ENCODE results near the gene PNLDC1.

GRCh38 chr6:158764163-158765126 is 54.7 kb downstream of the EZR start:
- RRBS = no CpG with 5 or more reads among the region's 18 CpGs

DNA sequence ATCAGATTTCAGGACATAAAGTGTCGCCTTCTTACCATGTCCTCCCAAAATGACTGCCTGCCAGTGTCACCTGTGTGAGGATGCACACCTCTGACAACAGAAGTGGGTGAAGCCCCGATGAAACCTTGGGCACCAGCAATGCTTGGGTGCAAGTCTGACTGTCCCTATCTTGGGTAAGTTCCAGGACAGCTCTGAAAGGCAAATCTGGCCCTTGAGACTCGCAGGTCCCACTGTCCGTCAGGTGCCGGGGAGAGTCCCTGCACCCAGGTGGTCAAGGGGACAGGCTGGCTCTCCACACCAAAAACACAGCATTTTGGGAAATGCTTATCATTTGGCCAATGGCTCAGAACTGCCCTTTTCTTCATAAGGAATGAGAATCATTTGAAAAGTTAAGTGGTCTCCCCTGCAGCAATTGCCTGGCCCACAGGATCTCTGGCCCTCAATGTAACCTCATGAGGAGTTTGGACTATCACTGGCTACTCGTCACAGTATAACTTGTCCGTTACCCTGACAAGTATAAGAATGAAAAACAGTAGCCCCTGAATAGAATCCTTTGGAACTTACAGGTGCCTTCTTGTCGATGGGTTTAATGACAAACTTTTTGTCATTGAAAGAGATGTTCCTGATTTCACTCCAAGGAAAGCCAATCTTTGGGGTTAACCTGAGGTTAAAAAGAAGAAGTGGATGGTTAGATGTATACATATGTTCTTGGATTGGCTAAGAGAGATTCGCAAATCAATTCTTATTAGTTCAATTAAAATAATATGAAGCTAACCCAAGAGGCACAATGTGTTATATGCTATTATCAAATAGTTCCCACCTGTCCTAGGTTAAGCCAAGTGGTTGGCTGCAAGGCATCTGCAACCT is 43.1 kb downstream of the EZR start:
- RRBS = no CpG with 5 or more reads among the region's 9 CpGs

DNA sequence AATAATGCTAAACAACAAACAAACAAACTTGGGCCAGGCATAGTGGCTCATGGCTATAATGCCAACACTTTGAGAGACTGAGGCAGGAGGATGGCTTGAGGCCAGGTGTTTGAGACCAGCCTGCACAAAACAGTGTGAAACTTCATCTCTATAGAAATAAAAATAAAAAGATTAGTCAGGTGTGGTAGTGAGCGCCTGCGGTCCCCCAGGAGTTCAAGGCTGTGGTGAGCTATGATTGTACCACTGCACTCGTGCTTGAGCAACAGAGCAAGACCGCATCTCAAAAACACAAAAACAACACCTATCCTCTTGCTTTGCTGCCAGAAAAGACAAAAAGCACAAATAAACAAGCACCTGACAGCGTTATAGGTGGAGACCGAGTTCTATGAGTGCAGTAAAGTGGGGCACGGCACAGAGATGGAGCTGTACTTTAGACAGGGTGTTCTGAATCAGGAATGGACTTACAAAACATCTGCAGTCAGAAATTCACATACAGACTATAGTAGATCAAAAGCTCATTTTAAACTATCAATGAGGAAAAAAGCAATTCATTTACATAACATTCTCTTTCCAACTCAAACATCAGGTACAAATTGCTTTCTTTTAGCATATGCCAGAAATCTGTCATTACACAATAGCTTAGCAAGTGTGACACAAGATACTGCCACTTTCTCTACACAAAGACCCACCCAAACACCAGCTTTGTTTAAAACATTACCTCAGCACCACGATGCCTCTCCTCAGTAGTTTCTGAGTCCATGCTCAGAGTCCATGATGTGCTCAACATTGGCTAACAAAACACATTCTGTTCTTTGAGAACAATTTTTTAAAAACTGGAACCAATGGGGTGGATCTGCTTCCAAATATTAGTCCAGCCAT is 10.1 kb downstream of the EZR start:
- RRBS = no CpG with 5 or more reads among the region's 8 CpGs

DNA sequence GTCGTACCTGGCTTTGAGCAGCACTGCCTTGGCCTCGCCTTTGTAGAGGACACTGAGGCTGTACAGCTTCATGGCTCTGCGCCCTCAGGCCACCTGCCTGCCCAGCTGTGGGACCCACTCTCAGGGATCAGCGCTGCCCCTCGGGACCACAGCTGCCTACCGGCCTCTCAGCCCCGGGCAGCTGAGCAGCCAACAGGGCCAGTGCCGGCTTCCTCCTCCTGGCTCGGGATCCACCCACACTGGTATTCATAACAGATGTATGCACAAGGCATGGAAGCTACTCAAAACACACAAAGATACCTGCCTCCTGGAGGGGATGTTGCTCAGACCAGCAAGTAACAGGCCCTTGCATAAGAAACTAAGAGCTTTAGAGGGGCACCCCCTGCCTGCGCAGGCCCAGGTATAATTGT is 77.9 kb downstream of the RSPH3 start:
- RRBS = no CpG with 5 or more reads among the region's 10 CpGs

DNA sequence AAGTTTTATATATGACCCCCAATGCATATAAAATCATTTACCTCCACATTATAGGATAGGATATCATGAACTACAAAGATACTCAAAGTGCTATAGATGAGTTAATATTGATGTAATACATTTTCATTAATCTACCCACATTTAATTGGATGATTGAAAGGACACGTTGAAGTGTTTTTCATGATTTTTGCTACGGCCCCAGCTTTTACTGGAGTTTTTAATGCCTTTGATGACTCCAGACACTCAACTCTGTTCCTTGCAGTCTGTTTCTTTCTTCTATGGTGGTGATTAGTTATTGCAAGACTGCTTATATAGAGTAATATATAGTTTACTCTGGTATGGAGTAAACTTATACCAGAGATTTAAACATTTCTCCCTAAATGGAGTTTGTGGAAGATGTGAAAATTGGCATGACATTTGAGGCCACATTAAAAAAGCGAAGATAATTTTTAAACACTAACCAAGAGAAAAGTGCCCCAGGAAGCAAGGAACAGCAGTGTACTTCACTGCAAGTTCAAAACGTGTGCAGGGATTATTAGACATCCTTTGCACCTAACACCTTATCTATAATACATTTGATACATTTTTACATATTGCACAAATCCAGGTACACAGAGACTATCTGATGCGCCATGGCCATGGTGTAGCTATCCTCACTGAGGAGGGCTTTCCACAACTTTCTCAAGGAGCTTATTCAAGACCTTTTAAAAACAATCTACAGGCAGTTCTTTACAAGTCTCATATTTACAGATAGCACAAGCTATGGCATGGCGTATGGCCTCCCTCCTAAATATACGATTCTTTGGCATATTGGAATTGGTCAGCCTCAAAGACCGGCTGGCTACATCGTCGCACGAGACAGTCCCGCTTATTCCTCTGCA is 9.5 kb downstream of the TAGAP start:
- RRBS = no CpG with 5 or more reads among the region's 12 CpGs

GRCh38 chr6:159038804-159039563 is 5.8 kb downstream of the TAGAP start:
- RRBS = no CpG with 5 or more reads among the region's 5 CpGs

DNA sequence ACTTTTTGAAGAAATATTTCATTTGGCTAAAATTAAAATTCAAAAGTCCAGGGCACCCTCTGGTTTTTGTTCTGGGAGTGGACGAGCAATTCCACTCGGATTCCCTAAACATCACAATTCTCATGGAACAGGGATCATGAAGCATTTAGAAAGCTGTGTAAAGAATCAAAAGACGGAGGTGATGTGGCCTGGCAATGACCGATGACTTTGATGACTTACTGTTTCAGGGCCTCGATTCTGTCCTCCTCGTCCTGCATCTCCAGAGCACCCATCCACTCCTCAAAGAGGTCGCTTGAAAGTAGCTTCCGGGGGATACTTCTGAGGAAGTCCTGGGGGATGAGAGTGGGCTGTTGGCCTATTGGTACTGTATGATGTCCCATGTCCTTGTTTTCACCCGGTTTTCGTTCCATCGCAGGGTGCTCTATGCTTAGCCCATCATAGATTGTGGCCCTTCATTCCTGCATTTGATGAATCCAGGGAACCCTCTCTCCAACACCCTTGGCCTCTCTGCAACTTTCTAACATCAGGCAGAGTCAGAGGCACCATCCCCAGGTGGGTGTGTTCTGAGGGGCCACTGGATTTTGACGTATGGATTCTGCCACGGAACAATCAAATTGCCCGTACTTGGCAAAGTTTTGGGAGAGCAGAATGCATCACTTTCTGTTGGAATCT is 4.2 kb downstream of the TAGAP start:
- RRBS = 78% methylated on average over 2 of the region's 14 CpGs

DNA sequence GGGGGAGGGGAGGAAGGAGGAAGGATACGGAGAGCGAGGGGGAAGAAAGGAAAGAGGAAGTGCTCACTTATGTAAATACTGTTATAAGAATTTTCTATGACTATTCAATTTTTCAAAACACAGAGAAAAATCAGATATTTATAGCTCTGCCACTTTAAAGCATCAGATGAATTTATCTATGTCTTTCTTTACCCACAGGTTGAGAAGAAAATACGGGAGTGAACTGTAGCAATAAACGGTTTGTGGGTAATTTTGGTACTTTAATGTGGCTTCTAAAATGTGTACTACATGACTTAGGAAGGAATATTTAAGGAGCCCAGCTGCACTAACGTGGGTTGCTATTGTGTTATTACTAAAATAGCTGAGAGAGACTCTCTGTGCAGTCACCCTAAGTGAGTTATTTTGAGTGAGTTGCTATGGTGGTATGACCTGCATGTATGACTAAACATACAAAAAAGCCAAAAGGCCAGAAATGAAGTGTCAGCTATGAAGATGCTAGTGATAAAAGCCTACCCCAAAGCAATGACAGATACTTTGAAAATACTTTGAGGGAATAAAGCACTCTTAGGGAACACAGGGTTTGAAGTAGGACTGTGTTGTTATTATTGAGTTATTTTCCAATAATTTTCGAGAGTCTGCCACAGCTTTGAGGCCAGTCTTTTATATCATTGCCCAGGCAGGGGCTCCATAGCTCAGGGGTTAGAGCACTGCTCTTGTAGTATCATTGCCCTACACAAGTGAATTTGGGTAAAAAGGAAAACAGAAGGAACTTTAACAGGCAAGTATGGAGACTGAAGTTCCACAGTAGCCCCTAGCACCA is 225.3 kb downstream of the SOD2 start:
- RRBS = no CpG with 5 or more reads among the region's 6 CpGs

DNA sequence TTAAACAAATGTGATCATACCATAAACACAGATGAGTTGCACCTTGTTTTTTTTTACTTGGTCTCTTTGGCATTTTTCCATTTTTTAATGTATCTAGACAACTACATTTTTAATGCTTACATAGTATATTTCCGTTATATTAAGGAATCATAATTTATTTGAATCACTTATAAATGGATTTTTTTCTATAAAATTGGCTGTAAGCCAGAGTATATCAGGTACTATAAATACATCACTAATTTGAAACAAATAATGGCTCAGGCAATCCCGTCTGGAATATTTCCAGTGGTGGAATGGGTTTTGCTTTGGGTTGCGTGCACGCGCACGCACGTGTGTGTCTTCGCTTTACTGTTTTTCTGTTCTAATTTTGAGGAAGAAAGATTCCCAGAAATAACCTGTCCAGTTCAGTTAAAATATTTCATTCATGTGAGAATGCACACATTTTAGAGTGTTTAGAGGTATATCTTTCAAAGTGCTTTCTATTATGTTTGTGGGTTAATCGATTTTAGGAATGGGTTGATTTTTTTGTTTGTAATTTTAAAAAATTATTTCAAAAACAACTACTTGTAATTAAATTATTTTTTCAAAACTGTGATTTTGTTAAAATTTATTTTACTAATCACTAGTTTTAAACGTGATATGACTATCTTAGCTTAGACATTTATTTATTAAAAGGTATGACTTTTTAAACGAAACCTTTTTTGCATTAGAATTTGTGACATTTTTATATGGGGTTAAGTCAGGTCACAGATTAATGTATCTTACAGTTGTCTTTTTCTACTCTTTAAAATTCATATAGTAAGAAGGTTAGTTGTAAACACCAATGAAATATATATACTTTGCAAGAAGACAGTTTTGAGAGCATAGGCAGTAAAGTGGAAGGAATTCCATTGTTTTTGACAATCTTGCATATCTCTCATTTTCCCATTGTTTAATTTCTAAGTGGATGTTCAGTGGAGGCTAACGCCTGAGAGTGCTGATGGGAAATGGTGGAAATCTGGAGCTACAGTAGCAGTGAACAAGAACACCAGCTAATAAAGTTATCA is 10.9 kb upstream of the ACAT2 start:
- RRBS = no CpG with 5 or more reads among the region's 12 CpGs

DNA sequence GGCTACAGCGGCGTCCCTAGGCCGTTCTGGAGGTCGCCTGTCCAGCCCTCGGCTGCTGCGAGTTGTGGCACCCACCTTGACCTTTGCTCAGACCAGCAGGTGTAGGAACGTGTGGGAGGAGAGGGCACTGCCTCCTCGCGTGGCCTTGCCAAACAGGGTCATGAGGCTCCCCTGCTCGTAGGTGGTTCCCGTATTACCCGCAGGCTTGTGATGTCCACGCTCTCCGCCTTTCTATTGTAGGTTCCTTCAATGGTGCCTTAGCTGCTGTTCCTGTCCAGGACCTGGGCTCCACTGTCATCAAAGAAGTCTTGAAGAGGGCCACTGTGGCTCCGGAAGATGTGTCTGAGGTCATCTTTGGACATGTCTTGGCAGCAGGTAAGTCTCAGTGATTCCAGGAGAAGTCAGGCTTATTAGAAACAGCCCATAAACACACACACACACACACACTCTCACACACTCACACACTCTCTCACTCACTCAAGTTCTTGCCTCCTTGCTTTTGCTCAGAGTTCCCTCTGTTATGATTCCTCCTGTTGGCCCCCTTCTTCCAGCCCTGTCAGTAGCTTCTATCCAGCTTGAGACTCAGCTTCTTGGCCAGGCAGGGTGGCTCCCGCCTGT is 943 bp downstream of the ACAT2 start:
- RRBS = no CpG with 5 or more reads among the region's 16 CpGs

GRCh38 chr6:159787643-159788751 is 1.4 kb downstream of the TCP1 start:
- RRBS = no CpG with 5 or more reads among the region's 25 CpGs

GRCh38 chr6:159800095-159800432 is at the start of gene PNLDC1:
Gene PNLDC1 (plus strand): TSS chr6:159800276.
- RRBS = no CpG with 5 or more reads among the region's 34 CpGs

- RRBS = no CpG with 5 or more reads among the region's 10 CpGs
Measured at GRCh38 chr6:159929722-159930173, 39.0 kb downstream of the MAS1 start.

- RRBS = no CpG with 5 or more reads among the region's 2 CpGs
Measured at GRCh38 chr6:159935087-159935500, 33.8 kb upstream of the IGF2R start.

- RRBS = no CpG with 5 or more reads among the region's 1 CpG
Measured at GRCh38 chr6:159939625-159939824, 29.4 kb upstream of the IGF2R start.

- RRBS = no CpG with 5 or more reads among the region's 7 CpGs
Measured at GRCh38 chr6:159977400-159977847, 8.5 kb downstream of the IGF2R start.

GRCh38 chr6:160004775-160005574 is 36.1 kb downstream of the IGF2R start:
- RRBS = no CpG with 5 or more reads among the region's 42 CpGs

DNA sequence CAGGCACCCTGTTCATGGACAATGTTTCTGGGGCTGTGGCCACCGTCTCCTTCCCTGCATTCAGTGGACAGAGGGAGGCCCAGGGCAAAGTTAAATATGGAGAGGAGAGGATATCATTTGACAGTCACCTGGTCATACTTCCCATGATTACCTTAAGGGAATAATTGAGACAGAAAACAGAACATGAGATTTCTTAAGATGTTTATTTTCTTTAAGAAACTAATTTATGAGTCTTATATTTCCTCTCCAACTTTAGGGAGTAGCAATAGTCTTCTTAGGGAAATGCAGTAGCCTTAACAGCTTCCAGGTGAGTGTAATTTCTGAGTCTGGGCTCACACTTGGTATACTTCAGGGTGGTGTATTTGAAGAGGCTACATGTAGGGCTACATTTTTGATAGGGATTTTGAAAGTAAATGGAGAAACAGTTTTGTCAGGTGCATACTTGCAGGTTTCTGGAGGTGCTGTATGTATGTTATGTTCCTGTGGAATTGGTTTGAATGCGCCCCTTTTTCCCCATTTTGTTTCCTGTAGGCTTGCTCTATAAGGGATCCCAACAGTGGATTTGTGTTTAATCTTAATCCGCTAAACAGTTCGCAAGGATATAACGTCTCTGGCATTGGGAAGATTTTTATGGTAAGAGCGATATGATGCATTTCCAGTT is 64.0 kb upstream of the SLC22A1 start:
- RRBS = no CpG with 5 or more reads among the region's 6 CpGs

GRCh38 chr6:160095708-160096138 is 25.9 kb upstream of the SLC22A1 start:
- RRBS = no CpG with 5 or more reads among the region's 3 CpGs

- RRBS = no CpG with 5 or more reads among the region's 8 CpGs
Measured at GRCh38 chr6:160101694-160102014, 20.0 kb upstream of the SLC22A1 start.